Mammary microvascular endothelial cell (primary cell): Measurements from ENCODE around the genes ARHGAP45, SBNO2 and DAZAP1.

- RAMPAGE, long total RNA, result no peak
These were observed at the start of gene ARHGAP45 for GRCh38 chr19:1066610-1067709. Gene ARHGAP45, plus strand, starts transcription at chr19:1067167.

DNA sequence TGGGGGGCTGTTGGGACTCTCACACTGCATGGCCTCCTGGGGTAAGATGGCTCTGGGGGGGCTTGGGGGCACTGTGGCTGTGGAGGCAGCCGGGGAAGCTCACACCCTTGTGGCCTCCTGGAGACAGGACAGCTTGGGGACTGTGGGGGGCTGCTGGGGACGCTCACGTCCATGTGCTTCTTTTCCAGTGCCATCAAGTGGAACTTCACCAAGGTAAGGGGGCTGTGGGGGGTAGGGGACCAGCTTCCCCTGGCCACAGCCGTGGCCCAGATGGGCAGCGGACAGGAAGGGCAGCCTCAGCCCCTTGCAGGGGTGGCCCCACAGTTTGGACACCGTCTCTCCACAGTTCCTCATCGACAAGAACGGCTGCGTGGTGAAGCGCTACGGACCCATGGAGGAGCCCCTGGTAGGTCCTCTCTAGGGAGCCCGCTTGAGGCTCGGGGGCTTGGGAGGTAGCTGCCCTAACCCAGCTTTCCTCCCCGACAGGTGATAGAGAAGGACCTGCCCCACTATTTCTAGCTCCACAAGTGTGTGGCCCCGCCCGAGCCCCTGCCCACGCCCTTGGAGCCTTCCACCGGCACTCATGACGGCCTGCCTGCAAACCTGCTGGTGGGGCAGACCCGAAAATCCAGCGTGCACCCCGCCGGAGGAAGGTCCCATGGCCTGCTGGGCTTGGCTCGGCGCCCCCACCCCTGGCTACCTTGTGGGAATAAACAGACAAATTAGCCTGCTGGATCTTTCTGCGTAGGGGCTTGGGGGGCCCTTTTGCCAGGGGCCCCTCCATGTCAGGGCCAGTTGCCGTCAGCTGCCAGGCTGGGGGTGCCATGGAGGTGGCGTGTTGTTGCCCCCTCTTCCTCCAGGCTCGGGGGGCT, 2.5 kb downstream of the GPX4 start:
- RAMPAGE, long total RNA, result no peak

GRCh38 chr19:1154570-1155940, 19.0 kb downstream of the SBNO2 start:
- RAMPAGE, long total RNA, result no peak

- RAMPAGE, long total RNA, result no peak
These were observed 9.2 kb downstream of the SBNO2 start for GRCh38 chr19:1164834-1165231.

DNA sequence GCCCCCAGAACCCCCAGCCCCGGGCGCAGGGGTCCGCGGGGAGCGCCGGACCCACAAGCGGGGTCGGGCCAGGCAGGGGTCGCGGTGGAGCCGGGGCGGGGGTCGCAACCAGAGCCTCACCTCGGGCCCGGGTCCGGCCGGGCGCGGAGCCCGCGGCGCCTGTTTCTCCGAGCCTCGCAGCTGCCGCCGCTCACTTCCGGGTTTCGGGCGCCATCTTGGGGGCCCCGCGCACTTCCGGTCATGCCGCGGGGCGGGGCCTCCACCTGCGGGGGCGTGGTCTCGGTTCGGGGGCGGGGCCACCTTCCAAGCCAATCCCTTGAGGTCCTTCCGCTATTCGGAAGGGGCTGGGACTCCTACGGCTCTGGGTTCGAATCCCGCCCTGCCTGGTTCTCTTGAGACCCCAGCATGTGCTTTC, at the start of gene SBNO2:
Gene SBNO2, minus strand, starts transcription at position 217 of the 415 bp plus-strand sequence.
- RAMPAGE, long total RNA, result no peak

DNA sequence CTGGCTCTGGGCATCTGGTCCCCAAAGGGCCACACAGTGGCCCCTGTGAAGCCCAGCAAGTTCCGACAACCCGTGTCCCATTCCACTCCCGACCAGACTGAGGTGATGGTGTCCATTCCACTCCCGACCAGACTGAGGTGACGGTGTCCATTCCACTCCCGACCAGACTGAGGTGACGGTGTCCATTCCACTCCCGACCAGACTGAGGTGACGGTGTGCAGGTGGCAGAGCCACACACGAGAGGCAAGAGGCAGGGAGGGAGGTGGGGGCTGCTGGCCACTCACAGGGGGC, 2.1 kb upstream of the MIDN start:
- RAMPAGE, long total RNA, result no peak

DNA sequence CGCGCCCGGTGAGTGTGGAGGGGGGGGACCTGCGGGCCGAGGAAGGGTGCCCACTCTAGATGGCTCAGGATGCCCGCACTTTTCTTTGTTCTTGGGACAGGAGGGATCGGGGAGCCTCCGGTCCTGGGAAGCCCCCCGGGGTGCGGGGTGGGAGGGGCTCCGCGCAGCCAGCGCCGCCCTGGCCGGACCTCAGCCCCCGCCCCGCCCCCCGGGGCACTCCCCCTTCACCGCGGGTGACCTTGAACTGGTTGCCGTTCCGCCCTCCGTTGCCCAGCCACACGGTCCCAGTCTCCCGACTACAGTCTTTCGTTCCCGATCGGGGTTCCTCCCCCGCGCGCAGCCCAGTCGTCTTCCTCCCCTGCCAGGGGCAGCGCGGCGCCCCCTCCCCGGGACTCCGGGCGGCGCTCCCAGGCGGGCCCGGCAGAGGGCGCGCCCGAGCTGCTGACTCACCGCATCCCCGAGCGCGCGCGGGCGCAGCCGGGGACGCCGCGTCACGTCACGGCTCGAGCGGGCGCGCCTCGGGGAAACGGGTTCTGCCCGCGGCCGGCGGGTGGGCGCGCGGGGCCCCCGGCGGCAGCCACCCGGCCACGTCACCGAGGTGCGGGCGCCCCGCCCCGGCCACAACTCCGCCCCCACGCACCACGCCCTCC, 395 bp downstream of the MIDN start:
- RAMPAGE, long total RNA, result no peak

GRCh38 chr19:1254730-1255740, 6.7 kb downstream of the MIDN start:
- RAMPAGE, long total RNA, result no peak

DNA sequence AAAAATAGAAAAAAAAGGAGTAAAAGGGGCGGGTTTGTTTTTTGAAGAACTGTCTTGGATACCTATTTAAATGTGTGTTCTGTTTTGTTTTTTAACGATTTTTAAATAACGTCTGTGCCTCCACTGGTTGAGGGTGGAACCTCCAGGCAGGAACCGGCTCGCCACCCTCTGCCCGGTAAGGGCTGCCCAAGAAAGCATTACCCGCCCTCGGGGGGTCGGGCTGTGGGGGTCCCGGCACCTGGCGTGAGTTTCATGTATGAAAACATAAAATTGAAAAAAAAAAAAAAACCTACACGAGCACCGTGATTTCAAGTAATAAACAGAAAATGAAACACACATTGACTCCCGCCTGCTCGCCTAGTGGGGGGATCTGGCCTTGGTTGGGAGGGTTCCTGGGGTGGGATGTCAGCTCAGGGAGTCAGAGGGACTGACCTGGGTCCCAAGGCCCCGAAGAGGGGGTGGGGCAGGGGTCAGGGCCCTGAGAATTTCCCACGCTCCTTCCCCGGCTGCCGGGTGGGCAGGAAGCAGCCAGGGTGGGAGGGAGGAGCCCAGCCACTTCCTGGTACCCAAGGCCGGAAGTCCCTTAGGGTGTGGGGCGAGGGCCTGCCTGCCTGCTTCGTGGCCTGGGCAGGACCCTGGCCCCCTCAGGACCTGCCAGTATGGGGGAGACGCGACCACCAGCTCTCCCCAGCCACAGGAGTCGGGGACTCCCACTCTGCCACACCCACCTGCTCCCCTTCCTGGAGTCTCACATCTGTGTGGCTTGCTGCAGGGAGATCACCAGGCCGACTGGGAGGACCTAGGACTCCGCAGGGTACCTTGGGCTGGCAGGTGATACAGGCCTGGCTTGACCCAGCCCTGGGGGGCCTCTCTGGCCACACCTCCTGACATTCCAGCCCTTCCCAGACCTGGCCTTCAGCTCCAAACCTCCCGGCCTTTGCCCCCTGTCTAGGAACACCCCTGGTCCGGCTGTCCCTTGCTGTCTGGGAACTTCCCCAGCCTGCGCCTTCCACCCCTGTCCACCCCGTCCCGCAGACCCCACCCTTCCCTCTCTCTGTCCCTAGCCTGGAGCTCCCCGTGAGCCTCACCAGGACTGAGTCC, 10.0 kb upstream of the CIRBP start:
- RAMPAGE, long total RNA, result no peak

GRCh38 chr19:1266292-1267330, 2.5 kb upstream of the CIRBP start:
- RAMPAGE, long total RNA, result no peak

DNA sequence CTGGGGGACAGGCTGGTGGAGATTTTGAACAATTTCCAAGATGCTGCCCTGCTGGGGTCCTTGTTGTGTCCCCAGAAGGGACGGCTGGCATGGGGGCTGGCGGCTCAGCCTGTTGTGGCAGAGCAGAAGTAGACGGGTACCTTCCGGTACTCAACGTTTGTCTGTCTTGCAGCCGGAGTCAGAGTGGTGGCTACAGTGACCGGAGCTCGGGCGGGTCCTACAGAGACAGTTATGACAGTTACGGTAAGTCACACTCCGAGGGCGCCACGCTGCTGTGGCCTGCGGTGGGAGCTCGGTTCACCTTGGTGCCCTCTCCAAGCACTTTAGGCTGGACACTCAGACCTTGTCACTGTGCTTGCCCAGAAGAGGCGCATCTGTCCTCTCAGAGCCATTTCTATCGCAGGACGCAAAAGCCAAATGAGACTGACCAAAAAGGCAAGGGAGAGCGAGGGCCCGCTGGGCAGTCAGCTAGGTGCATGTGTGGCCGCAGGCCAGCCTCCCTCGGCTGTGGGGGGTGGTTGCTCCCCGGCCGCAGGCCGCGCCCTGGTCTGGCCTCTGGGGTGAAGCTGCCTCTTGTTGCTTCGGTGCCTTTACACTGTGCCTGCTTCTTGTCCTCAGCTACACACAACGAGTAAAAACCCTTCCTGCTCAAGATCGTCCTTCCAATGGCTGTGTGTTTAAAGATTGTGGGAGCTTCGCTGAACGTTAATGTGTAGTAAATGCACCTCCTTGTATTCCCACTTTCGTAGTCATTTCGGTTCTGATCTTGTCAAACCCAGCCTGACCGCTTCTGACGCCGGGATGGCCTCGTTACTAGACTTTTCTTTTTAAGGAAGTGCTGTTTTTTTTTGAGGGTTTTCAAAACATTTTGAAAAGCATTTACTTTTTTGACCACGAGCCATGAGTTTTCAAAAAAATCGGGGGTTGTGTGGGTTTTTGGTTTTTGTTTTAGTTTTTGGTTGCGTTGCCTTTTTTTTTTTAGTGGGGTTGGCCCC, 3.0 kb downstream of the CIRBP start:
- RAMPAGE, long total RNA, result no peak

DNA sequence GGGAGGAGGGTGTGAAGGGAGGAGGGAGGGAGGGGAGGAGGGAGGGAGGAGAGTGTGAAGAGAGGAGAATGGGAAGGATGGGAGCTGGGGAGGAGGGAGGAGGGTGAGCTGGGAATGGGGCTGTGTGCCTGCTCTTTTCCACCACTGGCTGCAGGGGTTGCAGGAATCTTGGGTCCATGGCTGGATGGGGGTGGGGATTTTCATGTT, 3.1 kb upstream of the EFNA2 start:
- RAMPAGE, long total RNA, result no peak

GRCh38 chr19:1406954-1407366, 426 bp upstream of the DAZAP1 start:
- RAMPAGE, long total RNA, result no peak

DNA sequence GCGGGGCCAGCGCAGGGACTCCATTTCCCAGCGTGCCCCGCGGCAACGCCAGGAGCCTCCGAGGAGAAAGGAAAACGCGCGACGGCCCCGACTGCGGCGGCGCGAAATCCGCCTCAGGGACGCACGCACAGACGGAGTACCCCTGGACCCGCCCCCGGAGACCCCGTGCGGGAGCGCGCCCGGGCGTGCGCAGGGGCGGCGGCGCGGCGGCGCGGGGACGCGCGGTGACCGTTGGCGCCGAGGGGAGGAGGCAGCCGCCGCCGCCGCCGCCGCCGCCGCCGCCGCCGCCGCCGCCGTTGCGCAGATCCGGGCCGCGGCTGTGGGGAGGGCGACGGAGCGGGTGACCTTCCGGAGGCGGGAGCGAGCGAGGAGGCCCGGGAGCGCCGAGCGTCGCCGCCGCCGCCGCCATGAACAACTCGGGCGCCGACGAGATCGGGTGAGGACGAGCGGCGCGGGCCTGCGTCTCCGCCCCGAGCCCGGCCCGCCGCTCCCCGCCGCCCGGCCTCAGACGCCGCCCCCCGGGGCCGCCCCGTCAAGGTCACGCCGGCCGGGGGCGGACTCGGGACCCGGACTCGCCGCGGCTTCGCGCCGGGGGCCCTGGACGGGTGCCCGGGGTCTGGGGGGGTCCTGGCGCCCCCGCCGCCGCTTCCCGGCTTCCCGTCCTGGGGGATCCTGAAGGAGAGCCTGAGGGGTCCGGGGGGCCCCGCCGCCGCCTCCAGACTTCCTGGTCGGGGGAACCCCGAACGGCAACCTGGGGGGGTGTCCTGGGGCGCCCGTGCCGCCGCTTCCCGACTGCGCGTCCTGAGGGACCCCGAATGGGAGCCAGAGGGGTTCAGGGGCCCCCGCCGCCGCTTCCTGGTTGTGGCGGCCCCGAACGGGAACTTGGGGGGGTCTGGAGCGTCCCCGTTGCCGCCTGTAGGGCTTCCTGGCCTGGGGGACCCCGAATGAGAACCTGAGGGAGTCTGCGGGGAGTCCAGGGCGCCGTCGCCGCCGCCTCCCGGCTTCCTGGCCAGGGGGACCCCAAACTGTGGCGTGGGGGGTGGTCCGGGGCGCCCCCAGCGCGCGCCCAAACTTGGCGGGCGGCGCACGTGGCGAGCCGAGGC, at the start of gene DAZAP1:
Gene DAZAP1, plus strand, starts transcription at position 220 of the 1,103 bp plus-strand sequence.
- RAMPAGE, long total RNA, result no peak

DNA sequence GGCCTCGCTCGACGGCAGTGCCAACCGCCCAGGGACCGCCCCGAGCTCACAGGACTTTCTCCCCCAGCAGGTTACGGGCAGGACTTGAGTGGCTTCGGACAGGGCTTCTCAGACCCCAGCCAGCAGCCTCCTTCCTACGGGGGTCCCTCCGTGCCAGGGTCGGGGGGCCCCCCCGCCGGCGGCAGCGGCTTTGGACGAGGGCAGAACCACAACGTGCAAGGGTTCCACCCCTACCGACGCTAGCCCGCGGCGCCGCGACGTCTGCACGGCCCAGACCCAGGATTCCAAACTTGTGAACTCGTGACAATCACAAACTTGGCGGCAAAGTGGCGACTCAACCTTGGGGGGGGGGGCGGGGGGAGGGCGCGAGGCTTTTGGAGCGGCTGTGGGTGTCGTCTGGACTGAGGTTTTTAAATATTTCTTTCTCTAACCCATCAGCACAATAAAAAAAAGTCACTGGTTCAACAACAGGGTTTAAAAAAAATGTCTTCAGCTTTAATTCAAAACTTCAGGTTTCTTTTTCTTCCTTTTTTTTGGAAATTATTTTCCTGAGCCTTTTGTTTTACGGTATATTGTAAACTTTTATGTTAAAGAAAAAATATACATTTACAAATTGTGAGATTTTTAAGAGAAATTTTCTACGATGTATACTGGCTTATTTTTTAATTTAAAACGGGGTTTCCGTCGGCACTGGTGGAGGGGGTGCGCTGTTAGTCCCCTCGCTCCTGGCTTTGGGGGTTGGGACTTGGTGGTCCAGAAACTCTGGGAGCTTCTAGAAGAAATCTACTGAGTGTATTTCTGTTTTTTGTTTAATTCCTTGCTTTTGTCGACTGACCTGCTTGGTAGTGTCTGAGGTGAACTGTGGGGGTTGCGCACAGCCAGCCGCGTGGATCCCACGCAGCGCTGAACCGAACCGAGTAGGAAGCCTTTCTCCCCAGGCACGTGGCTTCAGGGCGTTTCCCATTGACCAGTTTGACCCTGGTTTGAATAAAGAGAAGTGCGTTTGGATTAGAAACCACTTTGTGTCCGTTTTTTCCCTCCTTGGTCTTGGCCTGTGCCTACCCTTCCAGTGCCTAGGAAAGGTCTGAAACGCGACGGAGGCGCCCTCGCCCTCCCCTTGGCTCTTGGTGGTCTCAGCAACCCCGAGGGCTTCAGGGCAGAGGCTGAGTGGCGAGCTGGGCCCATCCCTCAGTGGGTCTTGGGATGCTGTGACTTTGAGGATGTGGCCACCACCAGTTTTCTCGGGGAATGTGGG, 3.1 kb upstream of the RPS15 start:
- RAMPAGE, long total RNA, result no peak

- RAMPAGE, long total RNA, result no peak
These were observed 1.8 kb downstream of the MEX3D start for GRCh38 chr19:1566188-1566865.

DNA sequence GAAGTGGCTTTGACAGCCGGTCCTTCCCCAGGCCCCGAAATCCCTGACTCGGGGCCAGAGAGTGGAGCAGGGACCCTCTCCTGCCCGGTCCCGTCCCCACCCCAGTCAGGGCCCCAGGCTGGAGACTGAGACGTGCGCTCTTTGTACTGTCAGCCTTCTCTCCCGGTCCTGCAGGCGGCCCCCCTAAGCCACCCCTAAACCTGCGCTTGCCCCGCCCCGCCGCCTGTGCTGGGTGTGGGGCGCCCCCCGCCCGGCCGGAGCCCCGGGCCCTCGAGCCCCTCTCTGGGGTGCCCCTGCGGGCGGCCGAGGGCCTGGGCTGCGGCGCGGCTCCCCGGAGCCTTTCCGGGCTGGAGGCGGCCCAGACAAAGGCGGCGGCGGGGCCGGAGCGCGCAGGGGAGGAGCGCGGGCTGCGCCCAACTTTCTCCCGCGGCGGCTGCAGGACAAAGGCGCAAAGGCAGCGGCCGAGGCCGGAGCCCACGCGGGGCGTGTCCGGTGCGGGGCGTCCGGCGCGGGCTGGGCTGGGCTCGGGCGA, 1.2 kb downstream of the MEX3D start:
- RAMPAGE, long total RNA, result no peak

GRCh38 chr19:1609147-1610040, 4.1 kb upstream of the UQCR11 start:
- RAMPAGE, long total RNA, result no peak

DNA sequence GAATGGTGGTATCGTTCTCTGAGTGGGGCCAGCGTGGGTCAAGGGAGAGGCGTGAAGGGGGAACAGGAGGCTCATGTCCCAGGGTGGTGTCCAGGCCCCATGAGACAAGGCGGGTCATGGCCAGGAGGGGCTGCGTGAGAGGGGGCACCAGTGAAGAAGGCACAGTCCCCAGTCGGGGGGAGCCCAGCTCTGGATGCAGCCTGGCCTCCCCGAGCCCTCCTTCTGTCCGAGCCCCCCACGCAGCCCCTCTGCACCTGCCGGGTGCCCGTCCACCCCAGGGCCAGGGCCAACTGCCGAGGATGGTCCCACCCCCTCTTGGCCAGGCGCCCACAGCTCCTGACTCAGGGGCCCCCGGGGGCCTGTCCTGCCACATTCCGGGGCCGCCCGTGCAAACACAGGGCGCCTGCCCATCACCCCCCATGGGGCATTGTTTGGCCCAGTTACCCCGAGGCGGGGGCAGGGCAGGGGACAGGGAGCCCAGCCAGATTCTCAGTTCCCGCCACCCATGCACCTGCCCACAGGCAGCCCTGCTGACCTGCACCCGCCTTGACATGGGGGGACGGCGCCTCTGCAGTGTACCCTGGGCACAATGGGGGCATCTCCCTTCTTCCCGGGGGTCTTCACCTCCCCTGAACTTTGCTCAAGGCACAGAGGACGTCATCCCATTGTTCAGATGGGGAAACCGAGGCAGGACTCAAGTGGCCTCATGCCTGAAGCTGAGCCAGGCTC, 5.3 kb upstream of the TCF3 start:
- RAMPAGE, long total RNA, result no peak

DNA sequence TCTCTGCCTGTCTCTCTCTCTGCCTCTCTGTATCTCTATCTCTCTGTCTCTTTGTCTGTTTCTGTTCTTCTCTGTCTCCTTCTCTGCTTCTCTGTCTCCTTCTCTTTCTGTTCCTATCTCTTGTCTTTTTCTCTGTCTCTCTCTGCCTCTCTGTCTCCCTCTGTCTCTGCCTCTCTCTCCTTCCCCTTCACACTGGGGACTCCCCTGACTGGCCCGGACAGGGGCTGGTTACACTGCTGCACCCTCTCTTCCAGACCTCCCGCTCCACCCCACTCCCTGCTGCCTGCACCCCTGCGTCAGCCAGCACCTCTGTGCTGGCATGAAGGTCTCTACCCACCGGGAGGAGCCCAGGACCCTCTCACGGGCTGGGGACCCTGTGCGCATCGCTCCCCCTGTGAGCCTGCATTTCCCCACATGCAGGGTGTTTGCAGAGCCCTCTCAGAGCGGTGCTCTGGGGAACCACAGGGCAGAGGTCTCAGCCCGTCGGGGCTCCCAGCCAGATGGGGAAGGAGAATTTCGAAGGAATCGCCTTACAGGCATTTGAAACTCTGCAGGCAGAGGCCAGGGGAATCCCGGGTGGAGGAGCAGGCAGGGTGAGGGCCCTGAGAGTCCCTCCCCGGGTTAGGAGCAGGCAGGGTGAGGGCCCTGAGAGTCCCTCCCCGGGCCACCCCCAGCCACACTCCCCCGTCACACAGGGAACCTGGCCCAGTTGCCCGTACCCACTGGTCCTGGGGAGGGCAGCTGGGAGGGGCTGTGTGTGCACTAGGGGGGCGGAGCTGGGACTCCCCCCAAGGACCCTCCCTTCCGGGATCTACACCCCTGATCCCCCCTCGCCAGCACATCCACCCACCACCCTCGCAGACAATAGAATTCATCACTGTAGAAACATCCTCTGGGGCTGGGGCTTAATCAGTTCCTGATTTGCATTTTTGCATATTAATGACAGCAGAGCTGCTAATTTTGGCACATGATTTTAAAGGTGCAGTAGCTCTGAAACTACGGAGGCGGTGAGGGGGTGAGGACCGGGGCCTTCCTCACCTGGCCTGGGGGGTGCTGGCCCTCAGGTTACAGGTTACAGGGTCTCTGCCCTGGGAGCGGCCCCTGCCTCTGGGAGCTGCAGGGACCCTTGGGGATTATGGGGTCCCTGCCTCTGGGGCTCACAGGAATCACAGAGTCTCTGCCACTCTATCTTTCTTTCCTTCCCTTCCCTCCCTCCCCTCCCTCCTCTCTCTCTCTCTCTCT, 16.3 kb upstream of the TCF3 start:
- RAMPAGE, long total RNA, result no peak